Right ventricle myocardium (tissue), 1 donor: ENCODE results near the gene SCTR.

DNA sequence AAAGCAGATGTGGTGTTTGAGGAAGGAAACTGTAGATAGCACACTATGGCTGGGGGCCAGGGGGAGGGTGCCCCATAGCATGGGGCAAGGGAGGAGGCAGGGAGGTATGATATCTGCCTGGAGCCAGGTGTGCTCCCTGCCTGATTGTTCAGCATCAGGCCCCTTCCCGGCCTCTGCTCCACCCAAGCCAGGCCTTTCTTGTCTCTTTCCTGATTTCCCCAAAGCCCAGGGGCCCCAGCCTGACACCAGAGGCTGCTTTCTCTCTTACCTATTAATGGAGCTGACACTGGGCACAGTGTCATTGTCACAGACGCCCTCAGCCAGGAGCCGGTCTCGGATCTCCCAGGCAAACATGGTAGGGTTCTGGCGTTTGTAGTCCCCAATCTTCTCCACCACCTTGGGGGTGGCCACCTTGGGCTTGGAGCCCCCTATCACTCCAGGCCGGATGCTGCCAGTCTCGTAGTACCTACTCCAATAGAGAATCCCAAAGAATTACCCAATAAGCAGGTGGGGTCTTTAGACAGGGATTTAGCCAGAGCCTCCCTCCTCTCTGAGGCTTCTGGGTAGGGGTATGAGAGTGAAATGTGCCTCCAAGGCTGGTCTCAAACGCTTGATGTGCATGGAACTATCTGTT is 34.4 kb downstream of the PAX8 start:
- PRO-cap, 2 experiments, result no peak in any of the 2 experiments

DNA sequence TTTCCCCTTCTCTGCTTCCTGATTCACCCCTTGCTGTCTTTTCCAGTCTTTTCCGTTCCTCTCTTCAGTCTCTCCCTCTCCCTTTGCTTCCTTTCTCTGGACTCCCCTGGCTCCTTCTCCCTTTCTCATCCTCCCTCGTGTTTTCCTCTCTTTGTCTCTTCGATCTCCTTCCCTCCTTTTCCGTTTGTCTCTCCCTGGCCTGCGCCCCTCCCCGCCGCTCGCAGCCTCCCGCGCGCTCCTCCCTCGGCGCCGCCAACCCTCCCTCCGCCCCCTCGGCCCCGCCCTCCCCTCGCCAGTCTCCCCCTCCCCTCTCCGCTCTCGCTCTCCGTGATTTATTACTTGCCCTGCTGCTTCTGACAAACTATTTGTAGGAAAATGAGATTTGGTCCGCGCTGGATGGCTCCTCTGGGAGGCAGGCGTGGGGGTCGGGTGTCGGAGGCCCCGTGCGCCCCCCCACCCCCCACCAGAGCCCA is 46.0 kb upstream of the PAX8 start:
- PRO-cap, 2 experiments, result no peak in any of the 2 experiments

DNA sequence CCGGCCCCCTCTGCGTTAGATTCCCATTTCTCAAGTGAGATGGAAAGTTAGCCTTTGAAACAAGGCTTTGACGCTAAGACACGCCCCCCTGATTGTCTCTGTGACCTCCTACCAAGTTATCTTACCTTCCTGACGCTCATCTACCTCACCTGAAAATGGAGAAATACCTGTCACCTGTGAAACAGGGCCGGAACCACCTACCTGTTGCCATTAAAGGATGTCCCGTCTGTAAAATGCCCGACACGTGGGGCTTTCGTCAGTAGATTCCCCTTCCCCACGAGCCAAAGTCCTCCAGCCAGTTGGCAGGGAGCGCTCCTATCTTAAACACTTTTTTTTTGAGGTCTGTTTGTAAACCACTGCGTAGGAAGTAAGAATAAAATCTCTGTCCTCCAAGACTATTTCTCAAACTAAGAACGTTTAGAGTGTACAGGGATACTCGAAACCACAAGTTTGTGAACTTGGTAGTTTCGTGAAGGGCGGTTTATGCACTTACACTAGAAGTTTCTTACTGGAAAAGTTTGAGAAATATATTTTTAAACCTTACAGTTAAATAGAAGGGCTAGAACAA is 797 bp downstream of the ZNG1B start:
- PRO-cap, 2 experiments, result no peak in any of the 2 experiments

GRCh38 chr2:113876592-113877336 is 13.1 kb upstream of the ACTR3 start:
- PRO-cap, 2 experiments, result no peak in any of the 2 experiments

DNA sequence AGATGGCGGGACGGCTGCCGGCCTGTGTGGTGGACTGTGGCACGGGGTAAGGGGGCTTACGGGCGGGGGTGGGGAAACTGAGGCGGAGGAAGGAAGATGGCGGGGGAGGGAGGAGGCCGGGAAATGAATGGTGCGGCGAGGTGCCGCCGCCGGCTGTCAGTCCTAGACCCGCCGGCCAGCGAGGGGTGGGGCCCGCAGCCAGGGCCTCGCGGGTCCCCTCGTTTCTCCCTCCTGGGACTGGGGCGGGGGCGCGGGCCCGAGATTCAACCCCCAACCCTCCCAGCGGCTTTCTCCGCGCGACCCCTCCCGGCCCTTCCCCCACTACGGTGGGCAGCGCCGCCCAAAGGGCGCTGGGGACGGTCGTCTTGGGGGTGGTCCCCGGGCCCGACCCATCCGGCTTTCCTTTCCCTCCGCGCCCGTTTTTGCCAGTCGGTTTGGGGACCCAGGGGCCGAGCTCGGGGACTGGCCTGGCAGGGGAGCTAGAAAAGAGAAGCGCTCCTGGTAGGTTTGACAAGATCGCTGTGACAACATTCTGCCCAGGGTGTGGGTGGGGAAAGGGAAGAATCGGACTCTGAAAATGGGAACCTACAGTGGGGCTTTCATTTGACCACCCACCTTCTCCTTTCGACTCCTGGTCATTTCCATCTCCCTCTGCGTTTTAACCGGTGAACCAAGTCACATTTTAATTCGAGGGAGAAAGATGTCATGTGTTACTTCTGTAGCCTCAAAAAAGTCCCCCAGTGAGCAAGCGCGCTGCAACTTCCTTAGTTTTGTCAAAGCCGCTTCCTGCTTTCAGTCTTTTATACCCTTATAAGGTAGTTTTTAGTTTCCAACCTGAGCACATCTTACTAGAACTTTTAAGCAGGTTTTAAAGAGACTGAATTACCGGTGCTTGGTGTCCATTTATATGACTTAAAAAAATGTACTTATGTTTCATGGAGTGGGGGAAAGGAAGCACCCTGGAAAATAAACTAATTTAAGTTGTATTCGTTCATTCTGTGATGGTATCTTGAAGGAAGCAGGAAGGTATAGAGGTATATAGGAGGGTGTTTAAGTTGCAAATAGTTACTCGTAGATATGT is 729 bp downstream of the ACTR3 start:
- PRO-cap, 2 experiments, result peak in 2 of 2 experiments; most common plus-strand start position 530 of the sequence (in 2); most common minus-strand start position 523 of the sequence (in 2)

- PRO-cap, 2 experiments, result no peak in any of the 2 experiments
Observed at GRCh38 chr2:113942928-113944036, 53.4 kb downstream of the ACTR3 start.

- PRO-cap, 2 experiments, result no peak in any of the 2 experiments
Observed at GRCh38 chr2:118000472-118001096, 13.3 kb downstream of the CCDC93 start.

DNA sequence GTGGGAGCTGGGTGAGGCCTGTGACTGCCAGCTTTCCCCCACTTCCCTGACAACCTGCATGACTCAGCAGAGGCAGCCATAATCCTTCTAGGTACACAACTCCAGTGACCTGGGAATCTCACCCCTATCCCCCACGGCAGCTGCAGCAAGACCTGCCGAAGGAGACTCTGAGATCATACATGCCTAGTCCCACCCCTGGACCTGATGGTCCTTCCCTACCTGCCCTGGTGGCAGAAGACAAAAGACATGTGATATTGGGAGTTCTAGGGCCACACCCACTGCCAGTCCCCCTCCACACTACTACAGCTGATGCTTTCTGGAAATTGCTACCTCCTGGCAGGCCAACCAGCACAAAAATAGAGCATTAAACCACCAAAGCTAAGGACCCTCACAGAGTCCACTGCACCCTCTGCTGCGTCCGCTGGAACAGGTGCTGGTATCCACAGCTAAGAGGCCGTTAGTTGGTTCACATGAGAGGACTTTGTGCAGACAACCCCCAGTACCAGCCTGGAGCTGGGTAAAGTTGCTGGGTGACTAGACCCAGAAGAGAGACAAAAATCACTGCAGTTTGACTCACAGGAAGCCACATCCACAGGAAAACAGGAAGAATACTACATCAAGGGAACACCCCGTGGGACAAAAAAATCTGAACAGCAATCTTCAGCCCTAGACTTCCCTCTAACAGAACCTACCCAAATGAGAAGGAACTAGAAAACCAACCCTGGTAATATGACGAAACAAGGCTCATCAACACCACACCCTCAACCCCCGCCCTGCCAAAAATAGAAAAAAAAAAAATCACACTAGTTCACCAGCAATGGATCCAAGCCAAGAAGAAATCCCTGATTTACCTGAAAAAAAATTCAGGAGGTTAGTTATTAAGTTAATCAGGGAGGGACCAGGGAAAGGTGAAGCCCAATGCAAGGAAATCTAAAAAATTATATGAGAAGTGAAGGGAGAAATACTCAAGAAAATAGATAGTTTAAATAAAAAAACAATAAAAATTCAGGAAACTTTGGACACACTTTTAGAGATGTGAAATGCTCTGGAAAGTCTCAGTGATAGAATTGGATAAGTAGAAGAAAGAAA is 12.6 kb downstream of the MARCO start:
- PRO-cap, 2 experiments, result no peak in any of the 2 experiments

DNA sequence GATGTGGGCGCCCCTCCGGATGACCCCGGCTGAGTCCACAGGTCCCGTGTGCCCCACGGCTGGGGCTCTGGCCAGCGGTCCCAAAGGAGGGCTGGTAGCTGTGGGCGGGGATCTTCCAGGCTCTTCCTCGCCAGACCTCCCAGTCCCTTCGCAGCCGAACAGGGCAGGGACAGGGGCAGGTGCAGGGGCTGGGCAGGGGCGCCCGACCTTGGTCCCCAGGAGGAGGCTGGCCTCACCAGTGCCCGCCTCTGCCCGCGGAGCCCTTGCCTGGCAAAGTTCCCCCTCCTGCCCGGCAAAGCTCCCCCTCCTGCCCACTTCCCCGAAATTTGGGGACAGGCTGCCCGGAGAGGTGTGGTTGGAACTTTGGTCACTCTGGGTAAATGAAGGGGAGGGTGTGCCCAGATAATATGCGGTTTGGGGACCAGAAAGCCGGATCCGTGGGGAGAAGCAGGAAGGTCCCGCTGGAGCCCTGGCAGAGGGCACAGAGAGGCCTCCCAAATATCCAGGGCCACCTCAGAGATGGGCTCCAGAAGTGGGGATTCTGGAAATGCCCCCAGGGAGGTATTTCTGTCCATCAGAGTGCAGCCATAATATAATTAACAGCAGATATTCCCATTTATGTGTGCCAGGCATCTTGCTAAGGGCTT is 674 bp downstream of the STEAP3 start:
- PRO-cap, 2 experiments, result peak in 2 of 2 experiments; most common minus-strand start position 69 of the sequence (in 2)

GRCh38 chr2:119282659-119283007 is 59.0 kb downstream of the STEAP3 start:
- PRO-cap, 2 experiments, result no peak in any of the 2 experiments

GRCh38 chr2:119369704-119370381 is 3.1 kb downstream of the DBI start:
- PRO-cap, 2 experiments, result no peak in any of the 2 experiments

DNA sequence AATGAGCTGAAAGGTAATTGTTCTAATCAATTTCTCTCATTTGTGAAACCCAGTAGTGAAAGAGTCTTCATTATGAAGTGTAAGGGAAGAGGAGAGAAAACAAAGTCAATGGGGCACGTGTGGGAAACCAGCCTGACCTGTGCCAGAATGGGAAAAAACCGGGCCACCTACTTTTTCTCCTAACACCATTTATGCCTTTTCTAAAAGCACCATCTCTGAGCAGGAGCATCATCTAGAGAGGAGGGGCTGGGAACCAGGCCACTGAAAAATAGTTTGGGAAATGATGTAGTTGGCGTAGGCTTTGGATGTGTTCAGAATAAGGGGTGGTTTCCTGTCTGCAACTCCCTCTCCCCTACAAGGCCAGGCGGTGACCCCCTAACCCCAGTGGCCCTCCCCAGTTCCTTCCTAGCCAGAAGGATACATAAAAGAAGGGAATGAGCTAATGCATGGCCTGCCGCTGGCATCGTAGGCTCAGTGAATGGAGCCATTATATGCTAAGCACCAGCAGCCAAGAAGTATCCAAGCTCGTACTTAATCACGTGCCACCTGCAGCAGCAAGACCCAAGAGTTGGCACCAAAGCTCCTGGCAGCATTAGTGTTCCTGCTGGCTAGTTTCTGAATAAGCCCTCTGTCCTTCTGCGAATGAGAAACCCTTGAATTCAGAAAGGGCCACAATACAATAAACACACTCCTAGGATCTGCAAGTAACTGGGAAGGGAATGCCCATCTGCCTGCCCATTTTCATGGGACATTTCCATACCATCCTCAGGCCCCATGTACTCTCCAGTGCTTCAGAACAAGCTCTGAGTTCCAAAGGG is 4.2 kb downstream of the DBI start:
- PRO-cap, 2 experiments, result no peak in any of the 2 experiments

DNA sequence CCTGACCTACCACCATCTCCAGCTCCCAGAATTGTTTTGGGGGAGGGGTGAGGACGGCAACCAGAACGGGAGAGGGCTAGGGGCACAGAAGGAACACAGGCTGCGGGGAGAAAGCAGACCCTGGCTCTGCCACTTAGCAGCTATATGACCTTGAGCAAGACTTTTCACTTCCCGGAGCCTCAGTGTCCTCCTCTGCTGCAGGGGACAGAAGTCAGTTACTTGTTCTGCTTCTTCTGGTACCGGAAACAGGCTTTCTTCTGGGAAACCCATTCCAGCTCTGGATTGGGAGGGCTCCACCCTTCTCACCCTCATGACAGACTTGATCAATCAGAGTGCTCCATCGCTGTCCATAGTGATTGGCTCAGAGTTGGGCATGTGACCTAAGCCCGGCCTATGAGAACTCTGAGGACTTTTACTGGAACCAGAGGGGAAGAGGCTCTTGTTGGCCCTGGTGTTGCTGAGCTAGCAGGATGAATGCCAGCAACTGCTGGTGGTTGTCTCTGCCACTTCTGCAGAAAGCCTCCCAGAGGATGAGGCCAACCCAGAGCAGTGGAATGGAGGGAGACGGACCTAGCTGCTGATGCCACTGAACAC is 33.2 kb downstream of the TMEM37 start:
- PRO-cap, 2 experiments, result no peak in any of the 2 experiments

DNA sequence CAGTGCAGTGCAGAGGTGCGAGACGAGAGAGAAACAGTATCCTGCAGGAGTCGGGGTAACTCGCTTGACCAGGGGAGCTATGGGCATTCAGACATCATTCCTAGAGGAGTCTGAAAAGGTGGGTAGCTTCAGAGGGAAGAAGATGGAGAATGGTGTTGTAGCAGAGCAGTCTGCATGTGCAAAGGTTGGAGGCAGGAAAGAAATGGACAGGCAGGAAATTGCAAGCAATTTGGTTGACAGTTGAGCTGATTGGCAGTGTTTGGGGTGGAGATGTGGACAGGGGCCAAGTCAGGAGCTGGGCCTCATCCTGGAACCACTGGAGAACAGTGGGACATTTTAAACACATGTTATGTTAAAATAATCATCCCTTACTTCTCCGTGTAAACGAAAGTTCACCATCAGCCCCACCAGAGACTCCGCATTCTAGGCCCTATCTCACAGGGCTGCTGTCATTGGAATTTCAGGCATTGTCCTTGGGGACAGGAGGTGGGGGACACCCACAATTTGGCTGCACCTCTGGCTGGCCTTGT is 34.7 kb downstream of the SCTR start:
- PRO-cap, 2 experiments, result no peak in any of the 2 experiments

- PRO-cap, 2 experiments, result no peak in any of the 2 experiments
Observed at GRCh38 chr2:119491955-119492681, 32.2 kb downstream of the SCTR start.

- PRO-cap, 2 experiments, result no peak in any of the 2 experiments
Observed at GRCh38 chr2:119523930-119524790, at the start of gene SCTR. TSS of gene SCTR (minus strand) at chr2:119524483.

GRCh38 chr2:119981843-119982607 is 30.9 kb upstream of the EPB41L5 start:
- PRO-cap, 2 experiments, result no peak in any of the 2 experiments

GRCh38 chr2:120205815-120206664 is 17.2 kb downstream of the TMEM185B start:
- PRO-cap, 2 experiments, result no peak in any of the 2 experiments

- PRO-cap, 2 experiments, result peak in 1 of 2 experiments; most common minus-strand start chr2:120216409 (in 1)
Observed at GRCh38 chr2:120216125-120216602, 7.0 kb downstream of the TMEM185B start.

DNA sequence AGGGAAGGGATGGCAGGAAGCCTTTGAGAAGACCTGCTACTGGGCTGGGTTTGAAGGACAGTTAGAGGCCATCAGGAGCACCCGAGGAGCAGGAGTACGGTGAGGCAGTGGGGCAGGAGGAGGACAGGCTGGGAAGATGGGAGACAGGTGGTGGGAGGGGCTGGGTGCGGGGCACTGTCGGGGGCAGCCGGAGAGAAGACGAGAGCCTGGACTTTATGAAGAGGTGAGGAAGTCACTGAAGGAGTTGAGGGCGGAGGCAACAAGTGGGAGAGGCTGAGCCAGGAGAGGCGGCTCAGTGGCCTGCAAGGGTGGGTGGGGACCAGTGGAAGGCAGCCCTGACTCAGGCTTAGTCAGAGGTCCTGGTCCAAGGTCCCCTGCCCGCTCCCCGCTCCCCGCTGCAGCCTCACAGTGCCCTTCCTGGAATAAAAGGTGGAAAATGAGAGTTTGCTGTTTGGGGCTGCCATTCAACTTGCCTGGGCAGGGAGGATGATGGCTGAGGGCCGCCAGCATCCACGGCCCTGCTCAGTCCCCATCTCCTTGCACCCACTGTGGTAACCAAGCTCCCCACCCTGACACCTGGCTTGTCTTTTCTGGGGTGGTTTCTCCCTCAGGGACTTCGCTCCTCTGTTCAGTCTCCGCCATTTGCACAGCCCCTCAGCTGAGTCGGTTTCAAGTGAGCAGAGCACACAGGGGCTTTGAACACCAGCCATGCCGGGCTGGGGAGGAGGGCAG is 13.9 kb upstream of the RALB start:
- PRO-cap, 2 experiments, result no peak in any of the 2 experiments